Renal cortical epithelial cell (primary cell): Measurements from ENCODE around the genes PRM2, PRM1 and SNN.

- RRBS, result no CpG with 5 or more reads among the region's 7 CpGs
Observed at GRCh38 chr16:10405222-10405841, 19.5 kb downstream of the ATF7IP2 start.

- RRBS, result no CpG with 5 or more reads among the region's 6 CpGs
Observed at GRCh38 chr16:10520263-10520997, 60.0 kb downstream of the EMP2 start.

- RRBS, result 2% methylated on average over 26 of the region's 51 CpGs
Observed at GRCh38 chr16:10579395-10580440, 680 bp downstream of the EMP2 start.

DNA sequence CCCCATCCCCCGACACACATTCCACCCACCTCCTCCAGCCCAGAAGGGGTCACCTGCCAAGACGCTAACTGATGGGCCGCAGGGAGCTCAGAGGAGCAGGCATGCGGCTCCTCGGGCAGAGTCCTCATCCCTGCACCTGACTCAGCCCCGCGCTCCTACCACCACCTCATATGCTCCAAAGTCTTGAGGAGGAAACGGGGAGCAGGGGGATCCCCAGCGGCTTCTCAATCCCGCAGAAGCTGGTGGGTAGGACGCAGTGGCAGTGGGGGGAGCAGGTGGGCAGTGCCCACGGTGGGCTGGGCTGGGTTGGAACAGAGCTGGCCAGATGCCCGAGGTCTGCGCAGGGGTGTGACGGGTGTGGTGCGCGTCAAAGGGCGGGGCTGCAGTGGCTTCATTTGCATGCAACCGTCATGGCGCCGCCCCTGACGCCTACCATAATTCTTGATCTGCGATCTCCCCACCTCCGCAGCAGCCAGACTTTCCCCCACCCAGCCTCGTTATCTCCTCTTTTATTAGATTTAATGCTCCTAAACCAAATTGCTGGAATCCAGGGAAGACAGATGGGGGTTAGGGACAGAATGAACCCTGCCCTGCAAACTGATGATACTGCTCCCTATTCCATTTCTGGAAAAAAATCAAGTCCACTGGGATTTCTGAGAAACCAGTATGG lies 39.0 kb upstream of the EMP2 start:
- RRBS, result no CpG with 5 or more reads among the region's 25 CpGs

DNA sequence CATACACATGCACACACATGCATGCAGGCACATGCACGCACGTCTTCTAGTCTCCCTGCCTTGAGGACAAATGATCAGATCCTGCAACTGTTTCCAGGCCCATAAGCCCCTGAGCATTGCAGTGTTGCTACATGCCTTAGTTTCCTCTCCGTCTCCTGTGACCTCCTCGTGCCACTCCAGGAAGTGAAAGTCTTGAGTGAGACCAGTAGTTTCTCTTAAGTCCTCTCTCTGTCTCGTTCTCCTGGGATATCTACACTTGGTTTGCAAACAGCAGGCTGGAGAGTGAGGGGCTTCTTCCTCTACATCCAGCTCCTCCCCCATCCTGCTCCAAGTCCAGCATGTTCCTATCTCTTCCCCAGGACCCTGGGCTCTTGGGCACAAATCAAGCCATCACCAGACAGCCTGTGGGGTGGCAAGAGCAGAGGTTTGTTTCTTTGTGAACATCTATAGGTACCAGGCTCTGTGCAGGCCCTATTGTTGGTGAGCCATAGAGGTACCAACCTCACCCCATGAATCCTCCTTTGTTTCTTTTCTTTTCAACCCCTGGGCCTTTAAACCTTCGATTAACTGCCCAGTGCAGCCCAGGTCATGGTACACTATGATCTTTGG lies 8.4 kb downstream of the CIITA start:
- RRBS, result no CpG with 5 or more reads among the region's 6 CpGs

DNA sequence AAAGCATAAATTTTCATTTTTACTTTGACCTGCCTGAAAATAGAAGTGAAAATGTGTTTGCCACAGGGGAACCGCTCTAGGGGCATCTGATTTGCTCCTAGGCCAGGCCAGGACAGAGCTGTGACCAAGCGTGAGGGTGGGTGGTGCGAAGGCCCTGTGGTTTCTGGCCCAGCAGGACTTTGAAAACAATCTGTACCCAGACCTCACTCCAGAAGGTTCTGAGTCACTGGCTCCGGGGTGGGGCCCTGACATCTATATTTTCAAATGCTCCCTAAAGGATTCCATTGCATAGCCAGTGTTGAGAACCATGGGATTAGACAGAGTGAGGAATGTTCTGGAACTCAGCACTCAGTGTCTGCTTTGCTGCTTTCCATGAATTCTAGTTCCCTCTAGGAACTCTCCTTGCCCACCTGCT lies 133.7 kb downstream of the CLEC16A start:
- RRBS, result no CpG with 5 or more reads among the region's 4 CpGs

DNA sequence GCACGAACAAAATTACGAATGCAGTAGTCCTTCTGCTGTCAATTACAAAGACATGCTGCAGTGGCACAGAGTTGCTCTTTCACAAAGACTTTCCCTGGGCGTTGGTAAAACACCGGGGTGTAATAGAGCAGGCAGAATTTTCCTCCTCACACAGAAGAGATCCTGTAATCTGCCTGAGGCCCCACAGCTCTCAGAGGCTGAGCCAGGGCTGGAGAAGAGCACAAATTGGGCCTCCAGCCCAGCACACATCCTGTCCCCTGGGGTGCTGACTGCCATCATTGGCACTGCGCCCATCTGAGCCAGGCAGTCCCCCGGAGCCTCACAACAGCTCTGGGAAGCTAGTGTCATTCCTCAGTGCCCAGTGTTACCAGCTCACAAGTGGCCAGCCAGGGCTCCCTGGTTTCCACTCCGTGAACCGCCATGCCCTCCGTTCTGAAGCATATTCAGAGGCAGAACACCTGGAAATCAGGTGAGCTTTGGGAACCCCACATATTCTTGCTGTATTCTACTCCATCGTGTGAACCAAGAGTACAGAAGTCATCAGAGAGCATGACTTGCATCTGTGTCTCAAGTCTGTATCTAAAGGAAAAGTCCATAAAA lies 119.4 kb downstream of the SOCS1 start:
- RRBS, result no CpG with 5 or more reads among the region's 10 CpGs

DNA sequence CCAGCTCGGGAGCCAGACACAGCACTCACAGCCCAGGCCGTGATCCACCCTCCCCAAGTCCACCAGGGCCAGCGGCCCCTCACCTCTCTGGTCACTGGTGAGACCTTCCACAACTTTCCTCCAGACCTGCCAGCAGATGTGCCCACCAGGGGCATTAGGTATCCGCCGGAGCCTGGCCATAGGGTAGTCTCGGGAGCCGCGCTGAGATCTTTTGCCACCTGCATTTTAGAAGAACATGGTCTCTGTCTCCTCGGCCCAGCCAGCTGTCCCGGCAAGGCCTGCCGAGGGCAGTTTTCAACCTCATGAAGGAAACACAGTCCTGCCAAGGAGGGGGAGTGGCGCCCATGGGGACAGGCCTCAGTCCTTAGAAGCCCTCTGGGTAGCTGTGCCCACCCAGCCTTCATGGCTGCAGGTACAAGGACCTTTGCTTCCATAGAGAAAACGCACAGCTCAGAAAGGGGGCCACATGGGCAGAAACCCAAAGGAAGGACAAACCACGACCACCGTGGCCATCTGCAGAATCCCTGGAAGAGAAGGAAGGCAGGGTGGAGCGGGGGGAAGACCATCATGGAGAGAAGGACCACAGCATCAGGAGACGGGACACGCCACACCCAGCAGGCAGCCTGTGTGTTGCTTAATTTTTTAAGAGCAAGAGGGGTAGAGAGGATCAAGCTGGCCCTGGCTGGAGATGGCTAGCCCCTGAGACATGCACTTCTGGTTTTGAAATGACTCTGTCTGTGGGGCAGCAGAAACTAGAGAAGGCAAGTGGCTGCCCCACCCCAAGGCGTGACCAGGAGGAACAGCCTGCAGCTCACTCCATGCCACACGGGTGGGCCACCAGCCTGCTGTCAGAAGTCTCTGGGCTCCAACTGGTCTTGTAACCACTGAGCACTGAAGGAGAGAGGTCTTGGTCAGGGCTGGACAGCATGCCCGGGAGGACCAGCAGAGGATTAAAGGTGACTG lies 75.8 kb downstream of the SOCS1 start:
- RRBS, result 97% methylated on average over 6 of the region's 21 CpGs

DNA sequence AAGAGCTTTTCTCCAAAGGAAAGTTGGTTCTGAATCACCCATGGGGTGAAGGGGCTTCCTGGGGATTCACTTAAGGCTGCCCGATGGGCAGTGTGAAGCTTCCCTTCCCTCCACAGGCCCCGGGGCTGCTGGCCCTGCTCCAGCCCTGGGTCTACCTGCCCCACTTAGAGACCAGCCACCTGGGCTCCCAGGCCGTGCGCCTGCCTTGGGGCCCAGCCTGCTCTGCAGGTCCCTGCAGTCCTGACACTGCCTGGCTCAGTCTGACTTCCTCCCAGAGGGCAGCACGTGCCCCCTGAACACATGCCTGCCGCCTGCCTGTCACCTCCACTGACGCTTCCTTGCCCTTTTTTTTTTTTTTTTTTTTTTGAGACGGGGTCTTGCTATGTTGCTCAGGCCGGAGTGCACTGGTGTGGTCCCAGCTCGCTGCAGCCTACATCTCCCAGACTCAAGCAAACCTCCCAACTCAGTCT lies 72.6 kb downstream of the SOCS1 start:
- RRBS, result no CpG with 5 or more reads among the region's 10 CpGs

DNA sequence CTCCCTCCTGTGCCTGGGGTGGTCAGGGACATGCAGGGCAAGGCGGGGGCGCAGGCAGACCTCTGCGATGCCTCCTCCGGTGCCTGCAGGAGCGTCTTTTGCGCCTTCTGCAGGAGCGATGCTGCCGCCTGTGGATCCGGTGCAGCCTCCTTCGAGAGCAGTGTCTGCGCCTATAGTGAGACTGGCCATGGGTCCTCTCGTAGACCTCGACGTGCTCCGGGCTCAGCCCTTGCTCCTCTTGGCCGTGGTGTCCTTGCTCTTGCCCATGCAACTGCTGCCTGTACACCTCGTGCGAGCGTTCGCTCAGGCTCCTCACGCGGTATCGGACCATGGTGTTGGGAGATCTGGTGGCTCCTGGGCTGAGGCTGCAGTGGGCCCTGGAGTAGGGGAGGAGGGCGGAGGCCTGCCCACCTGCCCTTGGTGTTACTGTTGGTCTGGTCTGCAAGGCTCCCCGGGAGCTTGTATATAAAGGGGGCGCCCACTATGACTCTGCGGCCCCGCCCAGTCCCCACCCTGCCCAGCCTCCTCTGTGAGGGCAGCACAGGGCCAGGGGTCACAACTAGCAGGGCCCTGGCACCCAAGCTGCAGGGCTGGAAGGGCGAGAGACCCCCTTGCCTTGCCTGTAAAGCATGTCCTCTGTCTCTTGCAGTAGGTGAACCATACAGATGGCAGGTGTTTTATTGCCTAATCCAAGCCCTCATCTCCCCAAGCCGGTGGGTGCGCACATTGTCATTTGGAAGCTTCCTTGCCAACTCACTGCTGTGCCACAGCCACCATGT lies at the start of gene PRM2:
PRM2 (minus strand) TSS at position 441 of the 779 bp plus-strand sequence.
- RRBS, result 94% methylated on average over 12 of the region's 31 CpGs

DNA sequence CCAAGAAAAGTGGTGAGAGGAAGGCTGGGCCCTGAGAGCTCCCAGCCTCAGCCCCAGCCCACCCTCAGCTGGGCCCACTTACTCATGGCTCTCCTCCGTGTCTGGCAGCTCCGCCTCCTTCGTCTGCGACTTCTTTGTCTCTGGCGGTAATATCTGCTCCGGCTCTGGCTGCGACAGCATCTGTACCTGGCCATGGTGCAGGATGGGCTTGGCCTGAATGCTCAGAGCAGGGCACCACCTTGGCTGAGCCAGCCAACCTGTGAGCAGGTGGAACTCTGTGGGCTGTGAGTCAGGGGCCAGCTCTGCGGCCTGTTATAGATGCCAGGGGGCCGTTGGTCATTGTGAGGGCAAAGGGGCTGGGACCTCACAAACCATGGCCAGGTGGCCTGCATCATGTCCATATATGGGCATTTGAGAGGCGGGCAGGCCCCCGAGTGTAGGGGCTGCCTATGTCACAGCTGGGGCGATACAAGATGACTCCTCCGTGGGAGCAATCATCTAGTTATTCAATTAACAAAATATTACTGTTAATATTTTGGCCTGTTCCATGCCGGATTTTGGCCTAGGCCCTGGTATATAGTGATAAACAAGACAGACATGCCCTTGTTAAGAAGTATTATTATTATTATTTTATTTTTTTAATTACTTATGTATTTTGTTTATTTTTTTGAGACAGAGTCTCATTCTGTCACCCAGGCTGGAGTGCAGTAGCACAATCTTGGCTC lies at the start of gene PRM1:
PRM1 (minus strand) TSS at position 286 of the 725 bp plus-strand sequence.
- RRBS, result no CpG with 5 or more reads among the region's 14 CpGs

DNA sequence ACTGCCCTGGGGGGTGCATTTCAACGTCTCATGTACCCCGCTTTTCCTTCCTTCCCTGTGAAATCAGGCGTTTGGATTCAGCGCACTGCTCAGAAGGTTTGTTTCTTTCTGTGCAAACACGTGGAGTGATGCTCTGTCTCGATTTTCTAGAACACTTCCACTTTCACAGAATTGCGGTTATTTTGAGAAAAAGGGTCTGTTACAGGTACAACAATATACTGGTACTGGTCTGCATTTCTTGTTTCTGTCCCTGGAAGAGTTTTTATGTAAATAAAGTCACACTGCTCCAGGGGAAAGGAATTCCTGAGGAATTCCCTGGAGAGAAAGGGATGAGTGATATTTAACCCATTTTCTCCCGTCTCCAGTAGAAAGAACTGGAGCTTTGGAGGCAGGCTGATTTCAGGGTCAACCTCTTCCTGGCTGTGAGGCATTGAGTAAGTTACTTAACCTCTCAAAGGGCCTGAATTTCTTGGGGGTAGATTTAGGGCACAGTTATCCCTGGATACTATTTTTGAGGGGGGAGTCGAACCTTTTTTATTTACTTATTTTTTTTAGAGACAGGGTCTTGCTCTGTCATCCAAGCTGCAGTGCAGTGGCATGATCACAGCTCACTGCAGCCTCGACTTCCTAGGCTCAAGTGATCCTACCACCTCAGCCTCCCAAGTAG lies 16.1 kb upstream of the RMI2 start:
- RRBS, result no CpG with 5 or more reads among the region's 10 CpGs

DNA sequence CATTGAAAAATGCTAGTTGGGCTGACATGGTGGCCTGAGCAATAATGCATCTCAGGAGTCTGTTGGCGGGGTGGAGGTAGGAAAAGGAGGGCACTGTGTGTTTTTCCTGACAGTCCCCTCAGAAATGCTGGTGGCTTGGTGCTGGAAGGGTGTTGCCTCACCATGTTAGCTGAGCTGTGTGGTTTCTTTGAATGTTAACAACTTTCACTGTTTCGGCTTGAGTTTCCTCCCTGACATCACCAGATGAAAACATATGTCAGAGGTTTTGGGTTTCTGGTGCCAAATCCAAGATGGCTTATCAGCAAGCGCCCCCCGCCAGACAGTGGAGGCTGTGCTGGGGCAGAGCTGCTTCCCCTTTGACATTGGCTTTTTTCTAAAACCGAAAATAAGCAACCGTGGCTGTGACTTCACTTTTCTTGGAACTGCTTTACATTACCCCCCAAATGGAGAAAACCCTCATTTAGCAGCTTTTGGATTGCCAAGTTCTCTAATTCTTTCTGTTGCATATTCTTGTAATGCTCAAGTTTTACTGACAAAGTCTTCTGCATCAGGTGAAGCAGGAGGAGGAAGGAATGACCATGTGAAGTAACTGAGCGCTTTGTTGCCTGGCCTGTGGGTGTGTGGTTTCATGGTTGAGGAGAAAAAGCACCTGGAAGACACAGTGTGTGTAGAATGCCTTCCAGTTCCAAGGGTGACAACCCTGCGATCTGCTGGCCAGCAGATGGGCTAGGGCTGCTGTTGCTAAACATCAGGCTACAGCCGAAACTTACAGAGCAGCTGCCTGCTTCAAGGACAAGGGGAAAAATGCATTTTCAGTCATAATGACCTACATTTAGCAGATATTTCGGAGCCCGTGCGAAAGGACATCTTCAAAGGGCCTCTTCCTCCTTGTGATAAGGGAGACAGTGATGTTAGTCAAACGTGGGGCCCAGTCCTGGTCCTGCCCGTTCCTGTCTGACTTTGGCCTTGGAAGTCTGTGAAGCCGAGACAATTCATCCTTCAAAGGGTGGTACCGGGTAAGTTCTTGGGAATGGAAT lies 9.7 kb downstream of the RMI2 start:
- RRBS, result no CpG with 5 or more reads among the region's 16 CpGs

DNA sequence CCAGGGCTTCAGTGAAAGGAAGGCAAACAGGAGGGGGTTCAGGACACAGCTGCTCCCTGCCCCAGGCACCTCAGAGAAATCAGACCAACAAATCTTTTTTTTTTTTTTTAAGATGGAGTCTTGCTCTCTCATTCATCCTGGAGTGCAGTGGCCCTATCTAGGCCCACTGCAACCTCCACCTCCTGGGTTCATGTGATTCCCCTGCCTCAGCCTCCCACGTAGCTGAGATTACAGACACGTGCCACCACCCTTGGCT lies 31.8 kb downstream of the ENSG00000188897 start:
- RRBS, result no CpG with 5 or more reads among the region's 2 CpGs

DNA sequence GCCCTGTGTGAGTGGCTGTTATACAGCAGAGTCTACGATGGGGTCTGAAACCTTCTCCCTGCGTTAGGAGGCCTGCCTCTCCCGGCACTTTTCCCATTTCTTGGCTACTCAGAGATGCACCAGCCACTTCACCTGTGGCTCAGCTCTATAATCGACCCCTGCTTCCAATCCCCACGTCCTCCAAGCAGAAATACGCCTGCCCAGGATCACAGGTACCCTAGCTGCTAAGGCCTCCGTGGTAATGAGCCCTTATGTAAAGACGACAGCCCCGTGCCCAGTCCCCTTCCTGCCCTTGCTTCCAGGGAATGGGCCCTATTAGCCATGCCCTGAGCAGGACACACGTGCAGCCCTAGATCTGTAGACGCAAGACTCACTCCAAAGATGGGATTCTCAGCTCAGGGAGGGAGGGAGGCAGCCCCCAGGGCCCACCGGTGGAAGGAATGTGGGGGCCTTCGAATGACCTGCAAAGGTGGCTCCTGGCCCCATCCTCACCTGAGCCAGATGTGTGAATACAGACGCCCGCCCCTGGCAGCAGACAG lies 11.7 kb upstream of the ENSG00000188897 start:
- RRBS, result no CpG with 5 or more reads among the region's 15 CpGs

GRCh38 chr16:11540489-11540867 lies 13.4 kb upstream of the ENSG00000188897 start:
- RRBS, result no CpG with 5 or more reads among the region's 5 CpGs

DNA sequence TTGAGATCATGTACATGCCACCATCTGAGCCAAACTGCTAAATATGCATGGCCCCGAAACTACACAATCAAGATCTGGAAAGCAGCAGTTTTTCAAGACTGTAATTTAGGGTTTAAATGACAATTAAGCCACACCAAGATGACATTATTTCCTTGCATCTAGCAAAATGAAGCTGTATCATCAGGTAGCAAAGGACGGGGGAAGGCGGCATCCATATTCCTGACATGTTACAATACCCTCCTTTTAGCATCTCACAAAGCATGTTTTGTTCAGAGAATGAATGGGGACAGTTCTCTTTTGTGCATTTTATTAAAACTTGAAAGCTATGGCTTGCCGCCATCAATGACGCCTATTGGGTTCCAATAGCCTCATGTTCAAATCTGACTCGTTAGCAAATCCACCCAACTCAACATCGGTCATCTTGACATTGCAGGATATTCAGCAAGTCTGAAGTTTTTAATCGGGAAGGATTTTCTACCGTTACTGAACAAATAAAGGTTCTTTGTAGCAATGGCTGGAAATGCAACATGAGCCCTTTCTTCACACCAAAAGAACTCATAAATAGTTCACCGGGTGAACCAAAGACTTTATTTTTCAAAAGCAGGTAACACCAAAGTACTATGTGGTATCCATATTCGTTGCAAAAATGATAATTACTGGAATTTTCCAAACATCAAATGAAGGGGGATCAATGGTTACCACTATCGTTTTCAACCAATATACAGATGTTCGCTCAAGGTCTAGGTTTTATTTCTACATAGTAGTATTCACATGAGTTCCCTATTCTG lies 20.6 kb upstream of the ENSG00000188897 start:
- RRBS, result no CpG with 5 or more reads among the region's 13 CpGs

DNA sequence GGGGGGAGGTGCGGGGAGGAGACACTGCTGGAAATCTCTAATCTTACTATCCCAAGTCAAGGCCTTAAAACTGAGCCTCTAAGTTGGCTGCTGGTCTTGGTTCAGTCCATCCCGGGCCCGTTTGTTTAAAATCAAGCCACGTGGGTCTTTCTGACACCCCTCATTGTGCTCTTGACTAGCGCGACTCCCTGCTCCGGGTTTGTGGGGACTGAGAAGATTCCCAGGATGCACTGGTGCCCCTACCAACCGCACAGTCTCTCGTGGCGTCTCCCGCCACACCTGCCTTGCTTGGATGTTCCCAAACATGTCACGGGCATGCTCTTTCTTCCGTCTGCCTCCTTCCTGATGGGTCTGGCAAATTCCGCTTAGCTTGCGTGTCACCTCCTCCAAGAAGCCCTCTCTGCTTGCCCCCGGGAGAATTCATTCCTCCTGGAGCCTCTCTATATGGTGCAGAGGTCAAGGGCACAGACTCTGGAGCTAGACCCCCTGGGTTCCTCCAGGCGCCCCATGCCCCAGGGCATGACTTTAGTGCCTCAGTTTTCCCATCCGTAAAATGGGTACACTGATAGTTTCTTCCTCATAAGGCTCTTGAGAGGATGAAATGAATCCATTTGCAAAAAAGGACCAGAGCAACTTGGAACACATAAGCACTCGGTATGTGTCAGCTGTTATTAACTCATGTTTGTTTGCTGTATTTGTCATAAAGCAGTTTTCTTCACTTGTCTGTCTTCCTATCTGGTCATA lies 21.1 kb downstream of the LITAF start:
- RRBS, result no CpG with 5 or more reads among the region's 19 CpGs

GRCh38 chr16:11639847-11641149 lies 28.0 kb upstream of the SNN start:
- RRBS, result no CpG with 5 or more reads among the region's 30 CpGs

- RRBS, result 6% methylated on average over 32 of the region's 89 CpGs
Observed at GRCh38 chr16:11667776-11668584, at the start of gene SNN. TSS of gene SNN (plus strand) at chr16:11668455.